ENCODE measurements around the gene GPR157.

DNA sequence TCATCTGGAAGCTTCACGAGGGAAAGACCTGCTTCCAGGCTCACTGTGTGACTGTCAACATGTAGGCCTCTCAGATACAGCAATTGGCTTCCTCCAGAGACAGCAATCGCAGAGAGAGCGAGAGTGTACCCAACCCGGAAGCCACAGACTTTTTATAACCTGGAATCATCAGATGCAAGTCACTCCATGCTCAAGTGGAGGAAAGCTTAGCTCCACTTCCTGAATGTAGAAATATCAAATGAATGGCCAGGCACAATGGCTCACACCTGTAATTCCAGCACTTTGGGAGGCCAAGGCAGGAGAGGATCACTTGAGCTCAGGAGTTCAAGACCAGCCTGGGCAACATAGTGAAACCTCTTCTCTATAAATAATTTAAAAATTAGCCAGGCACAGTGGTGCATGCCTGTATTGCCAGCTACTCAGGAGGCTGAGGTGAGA is 40.7 kb downstream of the TNFRSF9 start:
- PRO-cap = no peak
- RAMPAGE, long total RNA, 2 experiments = no peak in any of the 2 experiments

- PRO-cap = bidirectional peak, plus-strand start at chr1:8010205, minus-strand start at chr1:8009898
- RAMPAGE, long total RNA, 2 experiments = no peak in any of the 2 experiments
Measured at GRCh38 chr1:8009683-8010005, 16.5 kb downstream of the ERRFI1 start.

- PRO-cap = bidirectional peak, plus-strand start at chr1:8202349, minus-strand start at chr1:8202226
- RAMPAGE, long total RNA, 2 experiments = no peak in any of the 2 experiments
Measured at GRCh38 chr1:8202125-8202943, 115.6 kb upstream of the SLC45A1 start.

DNA sequence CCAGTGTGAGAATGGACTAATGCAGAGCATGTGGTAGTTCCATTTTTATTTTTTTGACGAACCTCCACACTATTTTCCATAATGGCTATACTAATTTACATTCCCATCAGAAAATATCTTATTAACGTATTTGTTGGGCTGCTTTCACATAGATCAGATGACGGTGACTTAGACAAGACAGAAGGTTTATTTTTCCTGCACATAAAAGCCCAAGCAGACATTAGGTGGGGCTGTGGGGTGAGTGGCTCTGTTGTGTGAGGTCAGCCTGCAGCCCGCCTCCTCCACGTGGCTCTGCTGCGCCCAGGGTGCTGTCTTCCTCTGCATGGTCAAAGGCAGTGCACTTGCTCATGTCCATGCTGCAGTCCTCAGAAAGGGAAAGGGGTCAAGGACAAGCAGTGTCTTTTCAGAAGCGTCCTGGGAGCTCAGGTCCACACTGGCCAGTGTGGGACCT is 36.2 kb upstream of the SLC45A1 start:
- PRO-cap = no peak
- RAMPAGE, long total RNA, 2 experiments = no peak in any of the 2 experiments

DNA sequence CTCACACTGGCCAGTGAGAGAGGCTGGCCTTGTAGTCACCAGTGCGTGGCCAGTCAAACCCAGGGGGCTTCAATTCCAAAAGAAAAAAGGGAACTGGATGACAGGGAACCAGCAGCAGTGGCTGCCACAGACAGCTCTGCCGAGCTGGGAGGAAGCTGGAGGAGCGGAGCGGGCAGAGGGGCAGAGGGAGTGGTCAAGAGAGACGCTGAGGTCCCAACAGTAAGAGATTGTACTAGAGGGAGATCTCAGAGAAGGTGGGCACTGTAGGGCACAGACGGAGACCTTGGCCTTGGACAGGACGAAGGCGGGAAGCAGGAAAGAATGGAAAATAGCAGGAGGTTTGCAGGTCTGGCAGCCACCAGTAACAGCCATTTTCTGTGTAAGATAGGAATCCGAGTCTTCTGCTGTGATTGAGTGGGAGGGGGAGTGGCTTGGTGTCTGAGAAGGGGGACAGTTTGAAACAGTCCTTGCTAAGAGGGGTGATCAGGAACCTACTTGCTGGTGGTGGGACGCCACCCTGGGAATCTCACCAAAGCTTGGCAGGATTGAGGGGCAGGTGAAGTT is 35.7 kb upstream of the SLC45A1 start:
- PRO-cap = no peak
- RAMPAGE, long total RNA, 2 experiments = no peak in any of the 2 experiments

- PRO-cap = no peak
- RAMPAGE, long total RNA, 2 experiments = no peak in any of the 2 experiments
Measured at GRCh38 chr1:8293907-8294360, 24.0 kb upstream of the SLC45A1 start.

DNA sequence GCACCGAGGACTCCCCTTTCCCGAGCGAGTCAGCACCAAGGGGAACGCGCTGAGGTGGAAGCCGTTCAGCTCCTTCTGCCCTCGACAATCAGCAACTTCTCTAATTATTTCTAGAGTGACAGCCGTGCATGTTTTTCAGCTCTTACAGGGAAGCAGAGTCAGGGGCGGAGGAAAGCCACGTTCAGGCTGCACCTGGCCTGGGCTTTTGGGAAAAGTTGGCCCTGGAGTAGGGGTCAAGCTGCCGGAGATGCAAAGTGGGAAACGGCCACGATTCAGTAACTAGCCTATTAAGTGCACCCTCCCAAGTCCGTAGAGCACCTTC is 667 bp downstream of the SLC45A1 start:
- PRO-cap = no peak
- RAMPAGE, long total RNA, 2 experiments = no peak in any of the 2 experiments

GRCh38 chr1:8355021-8355859 is 37.3 kb downstream of the SLC45A1 start:
- PRO-cap = no peak
- RAMPAGE, long total RNA, 2 experiments = no peak in any of the 2 experiments

- PRO-cap = no peak
- RAMPAGE, long total RNA, 2 experiments = no peak in any of the 2 experiments
Measured at GRCh38 chr1:8364463-8365097, 46.7 kb downstream of the SLC45A1 start.

- PRO-cap = bidirectional peak, plus-strand start at chr1:8373802, minus-strand start at chr1:8373659
- RAMPAGE, long total RNA, 2 experiments = no peak in any of the 2 experiments
Measured at GRCh38 chr1:8373548-8374822, 56.1 kb downstream of the SLC45A1 start.

- PRO-cap = no peak
- RAMPAGE, long total RNA, 2 experiments = no peak in any of the 2 experiments
Measured at GRCh38 chr1:8525119-8525597, 207.2 kb downstream of the SLC45A1 start.

DNA sequence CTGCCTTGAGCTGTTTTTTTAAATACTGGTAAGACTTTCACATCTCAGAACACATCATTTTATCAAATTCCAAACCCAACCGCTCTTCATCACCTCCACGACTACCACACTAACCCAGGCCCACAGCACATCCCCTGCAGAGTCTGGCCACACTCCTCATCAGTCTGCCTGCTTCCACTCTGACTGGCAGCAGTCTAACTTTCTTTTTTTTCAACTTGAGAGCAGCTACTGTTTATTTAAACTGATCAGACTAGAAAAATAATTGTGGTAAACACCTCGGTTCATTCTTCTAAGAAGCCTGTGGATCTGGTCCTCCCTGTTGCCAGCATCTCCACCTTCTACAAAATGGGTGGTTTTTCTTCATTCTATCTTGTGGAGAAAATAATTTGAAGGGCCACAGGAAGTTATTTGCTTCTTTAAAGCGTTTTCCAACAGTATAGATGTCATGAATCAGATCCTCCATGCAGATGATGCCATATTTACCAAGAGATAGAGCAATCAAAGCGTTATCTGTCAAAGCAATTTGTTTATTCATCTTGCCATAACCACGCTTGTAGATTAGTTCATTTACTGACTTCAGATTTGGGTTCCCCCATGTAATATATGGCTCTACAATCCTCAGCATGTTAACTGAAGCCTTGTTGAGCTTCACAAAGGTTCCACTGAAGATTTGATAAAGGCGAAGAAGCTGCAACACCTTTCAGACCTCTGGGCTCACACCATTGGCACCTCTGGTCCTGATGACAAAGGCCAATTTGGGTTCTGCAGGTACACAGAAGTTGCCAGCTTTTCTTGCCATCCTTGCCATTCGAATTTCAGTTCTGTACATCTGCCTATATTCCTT is 31.3 kb downstream of the RERE start:
- PRO-cap = no peak
- RAMPAGE, long total RNA, 2 experiments = no peak in any of the 2 experiments

- PRO-cap = no peak
- RAMPAGE, long total RNA, 2 experiments = no peak in any of the 2 experiments
Measured at GRCh38 chr1:8856275-8856743, 22.2 kb downstream of the ENO1 start.

GRCh38 chr1:8903884-8904395 is 25.5 kb upstream of the ENO1 start:
- PRO-cap = no peak
- RAMPAGE, long total RNA, 2 experiments = no peak in any of the 2 experiments

- PRO-cap = no peak
- RAMPAGE, long total RNA, 2 experiments = no peak in any of the 2 experiments
Measured at GRCh38 chr1:8927162-8927799, 18.4 kb upstream of the CA6 start.

DNA sequence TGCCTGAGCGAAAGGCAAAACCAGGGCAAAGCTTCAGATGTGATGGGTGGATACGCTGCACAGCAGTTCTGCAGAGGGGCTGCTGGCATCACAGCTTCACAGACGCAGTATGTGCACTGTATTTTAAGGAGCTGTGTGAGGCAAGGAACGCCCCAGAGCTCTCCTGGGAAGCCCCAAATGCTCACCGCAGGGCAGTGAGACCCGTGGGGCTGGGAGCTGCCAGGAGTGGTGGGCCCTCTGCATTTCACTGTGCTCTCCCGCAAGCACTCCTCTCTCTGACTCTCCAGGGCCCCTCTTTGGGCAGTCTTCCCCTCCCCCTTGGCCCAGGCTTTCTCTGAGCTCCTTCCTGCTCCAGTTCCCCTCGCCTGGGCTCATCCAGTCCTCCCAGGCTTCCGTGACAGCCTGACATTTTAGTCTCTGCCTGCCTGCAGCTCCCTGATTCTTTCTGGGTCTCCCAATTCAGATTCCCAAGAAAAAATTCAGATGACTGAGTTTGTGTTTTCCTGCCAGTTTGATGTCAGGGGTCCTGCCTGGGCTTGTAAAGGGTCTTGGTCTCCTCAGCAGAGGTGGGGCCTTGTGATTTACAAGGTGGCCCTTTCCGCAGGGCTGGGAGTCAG is 2.2 kb upstream of the CA6 start:
- PRO-cap = no peak
- RAMPAGE, long total RNA, 2 experiments = no peak in any of the 2 experiments

- PRO-cap = no peak
- RAMPAGE, long total RNA, 2 experiments = no peak in any of the 2 experiments
Measured at GRCh38 chr1:9031462-9032232, 5.4 kb upstream of the SLC2A7 start.

- PRO-cap = bidirectional peak, plus-strand start at chr1:9128849, minus-strand start at chr1:9128878; unidirectional peak, minus-strand start at chr1:9129102
- RAMPAGE, long total RNA, 2 experiments = no peak in any of the 2 experiments
Measured at GRCh38 chr1:9128524-9129361, at the start of gene GPR157. TSS of gene GPR157 (minus strand) at chr1:9129102.

- PRO-cap = no peak
- RAMPAGE, long total RNA, 2 experiments = no peak in any of the 2 experiments
Measured at GRCh38 chr1:9149620-9150335, 20.9 kb upstream of the GPR157 start.

GRCh38 chr1:9152549-9152967 is 23.7 kb upstream of the GPR157 start:
- PRO-cap = no peak
- RAMPAGE, long total RNA, 2 experiments = no peak in any of the 2 experiments